GM12878 (cell line): ENCODE measurements around the gene ARPP19.

GRCh38 chr15:51935471-51936747, 35.7 kb downstream of the LEO1 start:
- RAMPAGE, long total RNA, result no peak
- RRBS, 2 experiments, result no CpG with 5 or more reads among the region's 7 CpGs
CAGE:
- cytosol, long polyA minus RNA, result no peak
- cytosol, long polyA plus RNA, result no peak
- long polyA plus RNA, result no peak
- nucleolus, long total RNA, result no peak
- nucleus, long polyA plus RNA, result no peak
- nucleus, long total RNA, result no peak

GRCh38 chr15:51981964-51982790, 10.6 kb upstream of the LEO1 start:
- RAMPAGE, long total RNA, result no peak
- RRBS, 2 experiments, result no CpG with 5 or more reads among the region's 7 CpGs
CAGE:
- cytosol, long polyA minus RNA, result no peak
- cytosol, long polyA plus RNA, result no peak
- long polyA plus RNA, result no peak
- nucleolus, long total RNA, result no peak
- nucleus, long polyA plus RNA, result no peak
- nucleus, long total RNA, result no peak

- RAMPAGE, long total RNA, result no peak
- RRBS, 2 experiments, result no CpG with 5 or more reads among the region's 4 CpGs
CAGE:
- cytosol, long polyA minus RNA, result no peak
- cytosol, long polyA plus RNA, result no peak
- long polyA plus RNA, result no peak
- nucleolus, long total RNA, result no peak
- nucleus, long polyA plus RNA, result no peak
- nucleus, long total RNA, result no peak
Observed at GRCh38 chr15:52037168-52038162, 18.4 kb downstream of the MAPK6 start.

- RAMPAGE, long total RNA, result no peak
- RRBS, 2 experiments, result no CpG with 5 or more reads among the region's 13 CpGs
CAGE:
- cytosol, long polyA minus RNA, result no peak
- cytosol, long polyA plus RNA, result no peak
- long polyA plus RNA, result no peak
- nucleolus, long total RNA, result no peak
- nucleus, long polyA plus RNA, result no peak
- nucleus, long total RNA, result no peak
Observed at GRCh38 chr15:52071223-52071953, 41.2 kb downstream of the BCL2L10 start.

GRCh38 chr15:52136939-52137947, 24.7 kb upstream of the BCL2L10 start:
- RAMPAGE, long total RNA, result no peak
- RRBS, 2 experiments, result no CpG with 5 or more reads among the region's 10 CpGs
CAGE:
- cytosol, long polyA minus RNA, result no peak
- cytosol, long polyA plus RNA, result no peak
- long polyA plus RNA, result no peak
- nucleolus, long total RNA, result no peak
- nucleus, long polyA plus RNA, result no peak
- nucleus, long total RNA, result no peak

GRCh38 chr15:52139473-52140145, 27.0 kb upstream of the BCL2L10 start:
- RAMPAGE, long total RNA, result no peak
- RRBS, 2 experiments, result 68 to 69% methylated on average over 2 of the region's 13 CpGs
CAGE:
- cytosol, long polyA minus RNA, result no peak
- cytosol, long polyA plus RNA, result no peak
- long polyA plus RNA, result no peak
- nucleolus, long total RNA, result no peak
- nucleus, long polyA plus RNA, result no peak
- nucleus, long total RNA, result no peak

- RAMPAGE, long total RNA, result no peak
- RRBS, 2 experiments, result no CpG with 5 or more reads among the region's 4 CpGs
CAGE:
- cytosol, long polyA minus RNA, result no peak
- cytosol, long polyA plus RNA, result no peak
- long polyA plus RNA, result no peak
- nucleolus, long total RNA, result no peak
- nucleus, long polyA plus RNA, result no peak
- nucleus, long total RNA, result no peak
Observed at GRCh38 chr15:52331329-52331803, 35.8 kb upstream of the MYO5C start.

- RAMPAGE, long total RNA, result no peak
- RRBS, 2 experiments, result no CpG with 5 or more reads among the region's 3 CpGs
CAGE:
- cytosol, long polyA minus RNA, result no peak
- cytosol, long polyA plus RNA, result no peak
- long polyA plus RNA, result no peak
- nucleolus, long total RNA, result no peak
- nucleus, long polyA plus RNA, result no peak
- nucleus, long total RNA, result no peak
Observed at GRCh38 chr15:52362296-52362813, 66.8 kb upstream of the MYO5C start.

DNA sequence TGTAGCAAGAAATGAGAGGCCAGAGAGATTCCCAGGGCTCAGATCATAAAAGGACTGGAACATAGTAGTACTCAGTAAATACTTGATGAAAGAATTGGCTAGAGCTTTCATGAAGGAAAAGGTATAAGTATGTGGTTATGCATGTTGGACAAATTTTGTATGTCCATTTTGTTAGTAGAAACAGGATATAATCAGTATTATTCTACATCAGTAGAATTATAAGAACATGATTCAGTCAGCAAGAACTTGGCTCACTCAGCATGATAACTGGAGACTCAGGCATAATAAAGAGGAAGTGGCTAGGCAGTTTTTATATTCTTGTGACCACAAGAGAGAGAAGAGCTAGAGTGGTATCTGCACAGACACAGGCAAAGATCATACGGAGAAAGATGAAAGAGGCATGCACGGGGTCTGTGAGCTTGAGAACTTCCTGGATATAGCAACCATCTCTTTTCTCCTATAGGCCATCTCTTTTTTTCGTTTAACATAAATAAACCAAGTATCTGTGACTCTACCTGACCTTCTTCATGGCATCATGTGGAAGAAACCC, 46.8 kb downstream of the MYO5A start:
- RAMPAGE, long total RNA, result no peak
- RRBS, 2 experiments, result no CpG with 5 or more reads among the region's 3 CpGs
CAGE:
- cytosol, long polyA minus RNA, result no peak
- cytosol, long polyA plus RNA, result no peak
- long polyA plus RNA, result no peak
- nucleolus, long total RNA, result no peak
- nucleus, long polyA plus RNA, result no peak
- nucleus, long total RNA, result no peak

- RAMPAGE, long total RNA, result no peak
- RRBS, 2 experiments, result no CpG with 5 or more reads among the region's 5 CpGs
CAGE:
- cytosol, long polyA minus RNA, result no peak
- cytosol, long polyA plus RNA, result no peak
- long polyA plus RNA, result no peak
- nucleolus, long total RNA, result no peak
- nucleus, long polyA plus RNA, result no peak
- nucleus, long total RNA, result no peak
Observed at GRCh38 chr15:52548832-52550050, 19.6 kb downstream of the ARPP19 start.

DNA sequence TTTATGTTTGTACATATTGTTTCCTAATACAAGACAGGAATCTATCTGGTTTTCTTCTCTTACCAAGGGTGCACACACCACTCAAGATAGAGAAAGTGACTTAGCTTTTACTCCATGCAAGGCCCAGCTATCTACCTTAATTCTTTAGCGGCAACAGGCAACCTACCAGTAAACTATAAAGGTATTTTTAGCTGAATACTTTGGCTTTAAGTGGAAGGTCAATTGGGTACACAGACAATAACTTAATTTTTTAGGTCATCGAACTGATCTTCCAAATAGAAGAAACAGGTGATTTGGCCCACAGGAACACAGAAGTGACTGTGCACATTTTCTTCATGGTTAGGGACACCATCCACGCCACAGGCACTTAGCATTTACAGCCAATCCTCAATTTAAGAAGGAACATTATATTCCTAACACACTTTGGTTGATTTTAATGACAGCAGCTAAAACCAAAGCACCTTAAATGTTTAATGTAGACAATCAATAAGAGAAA, 2.0 kb downstream of the ARPP19 start:
- RAMPAGE, long total RNA, result no peak
- RRBS, 2 experiments, result no CpG with 5 or more reads among the region's 3 CpGs
CAGE:
- cytosol, long polyA minus RNA, result no peak
- cytosol, long polyA plus RNA, result no peak
- long polyA plus RNA, result no peak
- nucleolus, long total RNA, result no peak
- nucleus, long polyA plus RNA, result no peak
- nucleus, long total RNA, result no peak

DNA sequence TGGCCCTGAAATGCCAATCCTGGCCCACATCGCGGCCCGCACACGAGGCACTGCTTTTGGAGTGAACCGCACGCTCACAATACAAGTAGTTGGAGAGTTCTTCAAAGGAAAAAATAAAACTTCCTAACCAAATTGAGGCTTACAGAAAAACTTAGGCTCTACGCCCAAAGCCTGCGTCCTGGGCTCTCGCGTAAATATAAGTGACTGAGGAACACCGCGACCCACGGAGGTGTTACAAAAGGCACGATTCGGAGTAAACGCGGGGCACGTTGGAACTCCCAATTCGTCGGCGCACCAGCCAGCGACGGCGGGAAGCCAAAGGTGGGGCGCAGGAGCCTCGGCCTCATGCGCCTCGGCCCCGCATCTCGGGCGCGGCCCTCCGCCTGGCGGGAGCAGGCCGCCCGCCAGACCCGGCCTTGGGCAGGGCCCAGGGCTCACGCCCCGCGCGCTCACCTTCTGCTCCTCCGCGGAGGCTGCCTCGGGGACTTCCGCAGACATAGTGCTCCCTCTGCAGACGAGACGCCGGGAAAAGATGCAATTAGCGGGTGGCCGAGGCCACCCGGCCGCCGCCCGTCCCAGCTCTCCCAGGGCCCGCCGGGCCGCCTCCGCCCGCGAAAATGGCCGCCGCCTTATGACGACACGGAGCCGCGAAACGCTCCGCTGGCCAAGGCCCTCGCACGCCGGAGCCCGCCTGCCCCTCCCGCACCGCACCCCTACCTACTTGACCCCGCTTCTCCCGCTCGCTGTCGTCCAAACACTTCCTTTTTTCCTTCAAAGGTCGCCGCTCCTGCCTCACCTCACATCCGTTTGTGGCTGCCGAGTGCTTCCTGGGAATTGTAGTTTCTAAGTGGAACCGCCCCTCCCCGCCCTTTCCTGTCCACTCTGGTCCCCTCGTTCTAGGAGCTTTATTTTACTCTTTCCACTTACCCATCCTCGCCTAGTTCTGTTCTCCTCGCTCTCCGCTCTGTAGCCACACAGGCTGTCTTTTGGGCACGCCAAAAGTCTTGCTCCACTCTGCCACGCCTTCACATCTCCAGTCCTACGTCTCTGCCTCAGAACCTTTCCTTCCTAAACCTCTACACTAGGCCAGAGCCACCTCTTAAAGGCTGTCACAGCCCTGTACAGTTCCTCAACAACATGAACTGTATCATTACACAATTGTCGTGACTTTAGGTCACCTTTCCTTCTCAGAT, at the start of gene ARPP19:
Gene ARPP19, minus strand, starts transcription at position 636 of the 1,193 bp plus-strand sequence.
- RAMPAGE, long total RNA, result start-site peak on the minus strand centred at position 579 of the sequence, 122 bp wide, 2,089 and 2,000 reads in 2 replicates; start-site peak on the minus strand centred at position 757 of the sequence, 40 bp wide, 619 and 786 reads in 2 replicates
- RRBS, 2 experiments, result under 1 to 2% methylated on average over 21 to 28 of the region's 92 CpGs
CAGE:
- cytosol, long polyA minus RNA, result start-site peak on the minus strand centred at position 498 of the sequence, 8 bp wide, 44 reads; start-site peak on the minus strand centred at position 608 of the sequence, 57 bp wide, 146 reads; start-site peak on the minus strand centred at position 729 of the sequence, 34 bp wide, 207 reads
- cytosol, long polyA plus RNA, result start-site peak on the minus strand centred at position 550 of the sequence, 183 bp wide, 322 and 226 reads in 2 replicates; start-site peak on the minus strand centred at position 735 of the sequence, 15 bp wide, 91 and 100 reads in 2 replicates
- long polyA plus RNA, result start-site peak on the minus strand centred at position 514 of the sequence, 152 bp wide, 87 and 104 reads in 2 replicates; start-site peak on the minus strand centred at position 757 of the sequence, 60 bp wide, 566 and 473 reads in 2 replicates
- nucleolus, long total RNA, result no peak
- nucleus, long polyA plus RNA, result start-site peak on the minus strand centred at position 610 of the sequence, 66 bp wide, 83 and 40 reads in 2 replicates; start-site peak on the minus strand centred at position 732 of the sequence, 21 bp wide, 37 and 81 reads in 2 replicates
- nucleus, long total RNA, result no peak

DNA sequence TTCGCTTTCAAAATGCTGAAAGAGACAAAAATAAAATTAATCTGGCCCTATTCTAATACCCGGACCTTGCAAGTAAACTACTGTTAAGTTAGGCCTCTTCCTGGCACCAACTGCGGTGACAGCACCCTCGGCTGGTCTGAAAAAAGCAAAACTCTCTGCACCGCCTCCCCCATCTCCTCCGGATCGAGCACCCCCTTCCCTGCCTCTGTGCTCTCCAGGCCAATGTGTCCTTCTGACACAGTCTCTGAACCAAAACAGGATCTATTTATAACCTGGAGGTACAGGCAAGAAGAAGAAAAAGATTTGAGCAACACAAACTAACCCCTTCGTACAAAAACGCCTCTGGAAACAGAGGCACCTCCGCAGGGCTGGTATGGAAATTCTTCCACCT, 1.1 kb downstream of the ATOSA start:
- RAMPAGE, long total RNA, result no peak
- RRBS, 2 experiments, result 0% methylated on average over 2 of the region's 10 CpGs; no CpG with 5 or more reads in 1 of the 2 experiments
CAGE:
- cytosol, long polyA minus RNA, result no peak
- cytosol, long polyA plus RNA, result no peak
- long polyA plus RNA, result start-site peak on the minus strand centred at position 325 of the sequence, 784 bp wide, 37 and 47 reads in 2 replicates
- nucleolus, long total RNA, result no peak
- nucleus, long polyA plus RNA, result no peak
- nucleus, long total RNA, result no peak

DNA sequence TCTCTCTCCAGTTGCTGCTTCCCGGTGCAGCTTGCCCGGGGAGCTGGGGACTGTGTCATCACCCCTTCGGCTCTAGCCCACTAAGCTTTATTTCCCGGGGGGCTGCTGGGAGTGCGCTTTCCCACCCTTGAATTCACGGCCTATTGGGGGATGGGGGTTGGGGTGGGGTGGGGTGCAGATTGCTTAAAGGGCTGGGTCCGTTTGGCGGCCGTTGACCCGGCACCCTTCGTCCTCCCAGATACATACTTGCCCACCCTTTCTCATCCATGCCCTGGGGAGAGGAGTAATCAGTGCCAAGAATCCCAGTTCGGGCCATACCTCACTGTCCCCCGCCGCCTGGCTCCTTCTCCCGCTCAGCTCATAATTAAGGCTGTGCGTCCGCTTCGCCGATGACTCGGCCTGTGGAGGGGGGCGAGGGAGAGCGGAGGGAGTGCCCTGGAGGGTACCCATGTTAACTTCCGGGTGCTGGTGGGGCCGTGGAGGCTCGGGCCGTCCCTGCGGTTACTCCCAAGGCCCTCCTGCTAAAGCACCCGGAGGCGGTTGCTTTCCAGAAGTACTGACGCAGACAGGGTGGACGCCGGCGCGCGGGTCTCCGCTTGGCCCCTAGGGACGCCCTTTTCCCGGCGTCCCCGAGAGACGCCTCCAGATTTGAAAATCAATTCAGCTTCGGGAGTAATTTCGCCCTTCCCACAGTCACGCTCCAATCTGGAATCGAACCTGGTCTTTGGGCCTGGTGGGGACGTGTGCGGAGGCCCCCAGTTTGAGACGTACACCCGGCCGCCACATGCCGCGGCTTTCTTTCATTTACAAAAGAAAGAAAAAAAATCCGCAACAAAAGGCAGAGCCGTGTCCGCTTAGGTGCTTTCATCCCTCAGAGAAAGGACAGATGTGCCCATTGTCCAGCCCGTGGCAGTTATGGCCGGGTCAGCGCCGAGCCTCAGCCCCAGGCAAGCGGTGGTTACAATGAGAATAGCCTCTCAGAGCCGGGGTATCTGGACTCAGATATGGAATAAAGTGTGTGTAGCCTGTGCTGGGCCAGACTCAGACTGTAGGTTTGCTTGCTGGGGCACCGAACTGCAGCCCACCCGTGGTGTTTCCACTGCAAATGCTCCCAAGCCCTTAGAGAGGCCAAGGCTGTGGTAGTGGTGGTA, 950 bp upstream of the ONECUT1 start:
- RAMPAGE, long total RNA, result no peak
- RRBS, 2 experiments, result 13 to 38% methylated on average over 22 to 24 of the region's 63 CpGs
CAGE:
- cytosol, long polyA minus RNA, result no peak
- cytosol, long polyA plus RNA, result no peak
- long polyA plus RNA, result no peak
- nucleolus, long total RNA, result no peak
- nucleus, long polyA plus RNA, result no peak
- nucleus, long total RNA, result no peak

DNA sequence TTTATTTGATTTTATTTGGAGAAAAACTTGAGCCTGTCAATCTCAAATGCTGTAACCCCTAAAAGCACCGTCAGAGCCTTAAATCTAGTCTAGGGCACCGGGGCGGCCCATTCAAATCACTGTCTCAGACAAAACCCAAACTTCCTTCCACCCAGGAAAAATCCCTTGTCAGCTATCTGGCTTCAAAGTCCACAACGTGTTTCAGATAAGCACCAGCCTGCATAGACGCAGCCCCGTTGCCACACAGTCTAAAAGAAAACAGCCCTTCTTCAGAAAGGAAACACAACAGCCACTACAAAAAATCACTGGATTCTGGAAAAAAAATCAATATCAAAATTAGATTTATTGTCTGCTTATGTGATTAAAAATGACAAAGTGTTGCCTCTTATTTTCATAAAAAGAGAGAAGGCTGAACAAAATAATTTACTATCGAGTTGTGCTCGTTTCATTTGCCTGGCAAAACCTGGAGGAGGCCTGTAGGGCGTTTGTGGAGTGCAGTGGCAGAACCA, 9.8 kb upstream of the ONECUT1 start:
- RAMPAGE, long total RNA, result no peak
- RRBS, 2 experiments, result no CpG with 5 or more reads among the region's 9 CpGs
CAGE:
- cytosol, long polyA minus RNA, result no peak
- cytosol, long polyA plus RNA, result no peak
- long polyA plus RNA, result no peak
- nucleolus, long total RNA, result no peak
- nucleus, long polyA plus RNA, result no peak
- nucleus, long total RNA, result no peak

GRCh38 chr15:52802043-52802676, 12.0 kb upstream of the ONECUT1 start:
- RAMPAGE, long total RNA, result no peak
- RRBS, 2 experiments, result no CpG with 5 or more reads among the region's 7 CpGs
CAGE:
- cytosol, long polyA minus RNA, result no peak
- cytosol, long polyA plus RNA, result no peak
- long polyA plus RNA, result no peak
- nucleolus, long total RNA, result no peak
- nucleus, long polyA plus RNA, result no peak
- nucleus, long total RNA, result no peak

DNA sequence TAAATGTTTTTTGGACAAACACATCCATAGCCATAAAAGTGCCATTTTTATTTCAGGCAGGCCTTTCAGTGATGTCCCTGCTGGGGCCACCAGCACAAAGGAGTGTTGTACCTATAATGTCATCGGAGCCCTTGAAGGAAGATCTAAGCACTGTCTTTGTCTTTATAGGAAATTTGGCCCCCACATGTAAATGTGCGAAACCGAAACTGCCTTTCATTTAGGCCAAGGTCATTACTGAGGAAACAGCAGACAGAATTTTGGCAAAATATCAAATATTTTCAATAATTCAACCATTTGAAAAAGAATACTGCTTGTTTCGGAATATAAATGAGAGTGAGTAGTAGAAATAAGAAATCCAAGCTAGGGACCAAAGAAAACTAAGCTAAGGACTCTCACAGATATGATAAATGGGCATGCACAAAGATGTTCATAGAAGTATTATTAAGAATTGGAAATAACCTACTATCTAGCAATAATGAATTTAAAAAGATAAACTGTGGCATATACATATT, 310.8 kb downstream of the WDR72 start:
- RAMPAGE, long total RNA, result no peak
- RRBS, 2 experiments, result no CpG with 5 or more reads among the region's 4 CpGs
CAGE:
- cytosol, long polyA minus RNA, result no peak
- cytosol, long polyA plus RNA, result no peak
- long polyA plus RNA, result no peak
- nucleolus, long total RNA, result no peak
- nucleus, long polyA plus RNA, result no peak
- nucleus, long total RNA, result no peak

GRCh38 chr15:53976773-53977217, 1.4 kb upstream of the UNC13C start:
- RAMPAGE, long total RNA, result no peak
- RRBS, 2 experiments, result no CpG with 5 or more reads among the region's 6 CpGs
CAGE:
- cytosol, long polyA minus RNA, result no peak
- cytosol, long polyA plus RNA, result no peak
- long polyA plus RNA, result no peak
- nucleolus, long total RNA, result no peak
- nucleus, long polyA plus RNA, result no peak
- nucleus, long total RNA, result no peak

DNA sequence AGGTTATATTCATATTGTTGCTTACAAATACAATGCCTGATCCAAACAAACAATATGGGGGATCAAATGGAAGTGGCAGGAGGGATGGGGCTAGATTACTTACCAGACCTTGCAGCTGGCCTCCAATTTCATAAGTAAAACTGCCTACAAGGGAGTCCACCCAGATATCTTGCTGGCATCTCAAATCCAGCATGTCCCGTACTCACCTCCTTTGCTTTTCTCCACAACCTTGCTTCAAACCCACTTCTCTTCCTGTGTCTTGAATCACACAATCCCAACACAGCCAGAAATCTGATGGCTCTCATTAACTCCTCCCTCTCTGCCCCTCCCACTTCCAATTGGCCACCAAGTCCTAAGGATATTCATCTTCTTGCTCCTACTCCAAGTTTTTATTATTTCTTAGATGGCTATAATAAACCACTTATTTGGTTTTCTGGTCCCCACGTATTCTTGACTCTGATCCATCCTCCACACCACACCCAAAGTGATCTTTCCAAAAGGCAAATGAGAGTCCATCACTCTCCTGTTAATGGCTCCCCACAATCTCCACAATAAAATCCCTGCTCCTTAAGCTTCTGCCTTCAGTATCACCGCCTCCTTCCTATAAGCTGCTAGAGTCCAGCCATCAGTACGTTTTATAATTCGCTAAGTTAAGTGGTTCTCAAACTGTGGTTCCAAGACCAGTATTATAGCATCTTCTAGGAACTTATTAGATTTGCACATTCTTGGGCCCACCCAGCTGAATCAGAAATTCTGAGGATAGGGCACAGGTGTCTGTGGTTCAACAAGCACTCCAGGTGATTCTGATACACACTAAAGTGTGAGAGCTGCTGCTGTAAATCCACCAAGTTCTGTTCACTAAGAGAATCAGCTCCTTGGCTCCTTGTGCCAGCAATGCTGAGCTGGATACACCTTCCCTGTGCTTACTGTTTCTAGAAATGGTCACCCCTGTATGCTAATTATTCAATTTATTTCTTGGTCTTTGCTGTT, 18.7 kb downstream of the RAB27A start:
- RAMPAGE, long total RNA, result no peak
- RRBS, 2 experiments, result no CpG with 5 or more reads among the region's 5 CpGs
CAGE:
- cytosol, long polyA minus RNA, result no peak
- cytosol, long polyA plus RNA, result no peak
- long polyA plus RNA, result no peak
- nucleolus, long total RNA, result no peak
- nucleus, long polyA plus RNA, result no peak
- nucleus, long total RNA, result no peak